Non-pigmented ciliary epithelial cell (primary cell): ENCODE measurements around a stretch of chr4.

DNA sequence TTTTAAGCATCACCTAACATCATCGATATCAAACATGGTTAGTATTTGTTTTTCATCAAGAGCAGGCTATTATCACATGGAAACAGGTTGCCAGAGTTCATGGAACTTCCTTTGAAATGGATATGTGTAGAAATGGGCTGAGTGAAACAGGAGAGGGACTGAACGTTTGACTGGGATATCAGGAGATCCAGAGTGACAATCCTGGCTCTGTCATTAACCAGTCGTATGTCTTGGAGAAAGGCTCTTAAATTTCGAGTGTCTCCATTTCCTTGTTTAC lies 4.2 kb upstream of the PGM2 start:
- RRBS: no CpG with 5 or more reads among the region's 4 CpGs

GRCh38 chr4:37892973-37893426 lies 2.1 kb downstream of the TBC1D1 start:
- RRBS: no CpG with 5 or more reads among the region's 3 CpGs

GRCh38 chr4:37973282-37973824 lies 13.2 kb downstream of the PTTG2 start:
- RRBS: no CpG with 5 or more reads among the region's 5 CpGs

- RRBS: no CpG with 5 or more reads among the region's 9 CpGs
These were observed 18.0 kb downstream of the PTTG2 start for GRCh38 chr4:37978187-37978564.

- RRBS: no CpG with 5 or more reads among the region's 9 CpGs
These were observed 44.7 kb downstream of the PTTG2 start for GRCh38 chr4:38004779-38005372.

DNA sequence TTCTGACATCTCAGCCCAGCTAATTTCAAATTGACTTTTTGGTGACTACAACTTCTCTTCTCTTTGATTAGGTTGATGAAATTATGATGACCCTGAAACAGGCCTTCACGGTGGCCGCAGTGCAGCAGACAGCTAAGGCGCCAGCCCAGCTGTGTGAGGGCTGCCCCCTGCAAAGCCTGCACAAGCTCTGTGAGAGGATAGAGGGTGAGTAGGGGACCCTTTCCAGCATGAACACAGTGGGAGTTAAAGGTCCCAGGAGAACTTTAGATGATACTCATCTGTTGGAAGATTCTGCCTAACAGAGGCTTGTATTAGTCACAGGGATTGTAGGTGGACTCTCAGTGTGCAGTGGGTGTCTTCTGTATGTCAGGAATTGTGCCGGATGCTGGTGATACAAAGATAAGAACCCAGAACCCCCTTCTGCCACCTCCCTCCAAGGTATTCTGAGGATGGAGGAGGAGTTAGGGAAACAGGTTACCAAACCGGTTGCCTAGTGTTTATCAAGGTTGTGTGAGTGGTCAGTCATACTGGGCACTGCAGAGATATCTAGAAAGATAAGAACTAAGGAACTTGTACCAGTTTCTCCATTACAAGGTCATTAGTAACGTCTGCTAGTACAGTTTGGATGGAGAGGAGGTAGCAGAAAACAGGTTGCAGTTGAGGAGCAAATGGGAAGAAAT lies 61.5 kb downstream of the PTTG2 start:
- RRBS: 89% methylated on average over 2 of the region's 6 CpGs

DNA sequence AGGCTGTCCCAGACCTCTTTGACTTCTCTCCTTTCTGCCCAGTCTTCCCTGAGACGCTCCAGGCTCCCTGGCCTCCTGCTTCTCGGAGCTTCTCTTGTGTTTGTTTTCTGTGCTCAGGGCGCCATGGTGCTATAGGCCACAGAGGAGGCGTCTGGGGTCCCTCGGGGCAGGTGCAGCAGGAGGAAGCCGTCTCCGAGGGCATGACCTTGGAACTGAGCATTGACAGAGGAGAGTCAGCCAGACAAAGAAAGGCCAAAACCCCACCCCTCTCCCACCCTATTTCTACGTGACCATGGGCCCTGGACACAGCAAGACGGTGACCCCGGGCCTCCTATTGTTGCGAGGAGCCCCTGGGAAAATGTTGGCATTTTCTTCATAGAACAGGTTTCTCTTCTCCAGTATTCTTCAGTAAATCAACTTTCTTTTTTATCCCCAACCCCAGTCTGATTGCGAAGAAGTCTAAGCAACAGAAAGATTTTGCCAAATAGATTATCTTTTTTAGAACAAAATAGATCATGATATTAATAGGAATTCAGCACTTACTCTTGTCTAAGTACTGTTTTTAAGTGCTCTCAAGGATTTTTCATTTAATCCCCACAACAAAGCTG lies 121.0 kb downstream of the PTTG2 start:
- RRBS: no CpG with 5 or more reads among the region's 12 CpGs

DNA sequence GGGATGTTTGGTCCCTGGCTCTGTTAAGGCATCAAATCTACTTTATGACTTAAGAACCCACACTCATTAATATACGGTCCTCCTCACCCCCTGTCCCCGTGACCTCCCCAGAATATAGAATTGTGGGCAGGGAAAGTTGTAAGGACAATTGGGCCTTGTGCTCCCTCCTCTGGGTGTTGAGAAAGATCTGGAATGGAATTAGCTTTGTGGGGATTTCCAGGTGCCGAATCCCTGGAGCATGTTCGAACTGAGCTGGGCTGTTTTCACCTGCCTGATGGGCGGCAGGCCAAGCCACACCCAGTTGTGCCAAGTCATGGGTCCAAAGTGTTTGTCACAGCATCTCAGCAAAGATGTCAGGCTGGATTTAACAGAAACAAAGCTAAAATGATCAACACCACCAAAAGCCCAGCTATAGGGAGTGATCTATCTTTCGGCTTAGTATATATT lies 349.3 kb upstream of the KLF3 start:
- RRBS: no CpG with 5 or more reads among the region's 6 CpGs

DNA sequence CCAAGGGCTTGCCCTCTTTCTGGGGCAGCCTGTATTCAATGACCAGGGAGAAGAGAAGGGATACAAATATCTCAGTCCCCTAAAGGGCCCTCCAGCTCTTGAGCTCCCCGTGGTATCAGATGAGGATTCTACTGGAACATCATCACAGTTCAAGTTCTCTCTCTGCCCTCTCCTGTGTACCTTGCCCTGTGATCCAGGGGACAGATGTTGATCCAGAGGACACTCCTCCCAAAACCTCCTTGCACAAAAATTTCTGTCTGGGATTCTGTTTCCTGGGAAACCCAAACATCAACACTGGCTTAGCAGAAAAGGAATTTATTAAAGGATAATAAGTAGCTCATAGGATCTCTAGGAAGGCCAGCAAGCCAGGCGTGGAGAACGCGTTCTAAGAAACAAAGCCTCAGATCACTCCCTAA lies 296.3 kb upstream of the KLF3 start:
- RRBS: no CpG with 5 or more reads among the region's 4 CpGs

DNA sequence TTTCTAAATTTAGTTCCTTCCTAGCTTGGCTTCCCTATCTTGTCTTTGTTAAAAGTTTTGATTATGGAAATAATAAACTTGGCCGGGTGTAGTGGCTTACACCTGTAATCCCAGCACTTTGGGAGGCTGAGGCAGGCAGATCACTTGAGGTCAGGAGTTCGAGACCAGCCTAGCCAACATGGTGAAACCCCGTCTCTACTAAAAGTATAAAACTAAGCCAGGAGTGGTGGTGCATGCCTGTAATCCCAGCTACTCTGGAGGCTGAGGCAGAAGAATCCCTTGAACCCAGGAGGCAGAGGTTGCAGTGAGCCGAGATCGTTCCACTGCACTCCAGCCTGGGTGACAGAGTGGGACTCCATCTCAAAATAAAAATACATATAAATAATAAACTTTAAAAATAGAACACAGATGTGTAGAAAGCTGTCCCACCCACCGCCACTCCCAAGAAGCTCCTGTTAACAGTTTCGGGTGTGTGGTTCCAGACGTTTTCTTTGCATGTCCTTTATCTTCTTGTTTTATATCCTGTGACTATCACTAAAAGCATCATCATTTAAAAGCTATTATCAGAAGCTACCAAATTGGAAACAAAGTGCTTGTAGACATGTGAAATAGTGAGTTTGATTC lies 12.2 kb downstream of the KLF3 start:
- RRBS: no CpG with 5 or more reads among the region's 8 CpGs

DNA sequence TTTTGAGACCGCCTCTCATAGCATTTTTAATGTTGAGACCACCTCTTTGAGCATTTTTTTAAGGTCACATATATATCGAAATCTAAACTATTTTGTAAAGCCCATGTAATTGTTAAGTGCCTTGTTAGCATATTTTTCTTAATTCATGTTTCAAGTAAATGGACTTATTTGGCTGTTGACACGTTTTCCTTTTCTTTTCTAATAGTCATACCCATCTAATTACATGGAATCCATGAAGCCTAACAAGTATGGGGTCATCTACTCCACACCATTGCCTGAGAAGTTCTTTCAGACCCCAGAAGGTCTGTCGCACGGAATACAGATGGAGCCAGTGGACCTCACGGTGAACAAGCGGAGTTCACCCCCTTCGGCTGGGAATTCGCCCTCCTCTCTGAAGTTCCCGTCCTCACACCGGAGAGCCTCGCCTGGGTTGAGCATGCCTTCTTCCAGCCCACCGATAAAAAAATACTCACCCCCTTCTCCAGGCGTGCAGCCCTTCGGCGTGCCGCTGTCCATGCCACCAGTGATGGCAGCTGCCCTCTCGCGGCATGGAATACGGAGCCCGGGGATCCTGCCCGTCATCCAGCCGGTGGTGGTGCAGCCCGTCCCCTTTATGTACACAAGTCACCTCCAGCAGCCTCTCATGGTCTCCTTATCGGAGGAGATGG lies 24.5 kb downstream of the KLF3 start:
- RRBS: no CpG with 5 or more reads among the region's 25 CpGs

- RRBS: no CpG with 5 or more reads among the region's 3 CpGs
These were observed 54.3 kb downstream of the TLR10 start for GRCh38 chr4:38728567-38728907.

DNA sequence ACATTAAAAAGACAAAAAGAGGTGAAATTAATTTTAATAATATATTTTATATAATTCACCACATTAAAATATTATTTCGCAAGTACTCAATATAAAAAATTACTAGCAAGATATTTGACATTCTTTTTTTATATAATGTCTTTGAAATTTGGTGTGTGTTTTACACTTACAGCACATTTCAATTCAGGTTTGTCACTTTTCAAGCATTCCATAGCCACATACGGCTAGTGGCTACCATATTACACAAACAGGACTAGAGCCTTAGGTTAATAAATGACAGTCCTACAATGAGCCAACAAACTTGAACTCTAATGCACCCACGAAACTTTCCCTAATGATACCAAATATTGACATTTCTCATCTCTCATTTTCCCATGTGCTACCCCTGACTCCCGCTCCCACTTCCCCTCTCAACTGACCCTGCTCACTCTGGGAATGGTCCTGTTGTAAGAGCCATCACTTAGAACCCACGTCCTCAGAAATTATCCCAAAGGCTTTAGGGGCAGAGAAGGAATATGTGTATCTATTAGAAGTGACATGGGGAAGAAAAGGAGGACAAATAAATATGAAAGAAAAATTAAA lies 4.9 kb upstream of the TLR10 start:
- RRBS: no CpG with 5 or more reads among the region's 5 CpGs

- RRBS: no CpG with 5 or more reads among the region's 5 CpGs
These were observed 42.0 kb downstream of the TMEM156 start for GRCh38 chr4:38990243-38990604.

DNA sequence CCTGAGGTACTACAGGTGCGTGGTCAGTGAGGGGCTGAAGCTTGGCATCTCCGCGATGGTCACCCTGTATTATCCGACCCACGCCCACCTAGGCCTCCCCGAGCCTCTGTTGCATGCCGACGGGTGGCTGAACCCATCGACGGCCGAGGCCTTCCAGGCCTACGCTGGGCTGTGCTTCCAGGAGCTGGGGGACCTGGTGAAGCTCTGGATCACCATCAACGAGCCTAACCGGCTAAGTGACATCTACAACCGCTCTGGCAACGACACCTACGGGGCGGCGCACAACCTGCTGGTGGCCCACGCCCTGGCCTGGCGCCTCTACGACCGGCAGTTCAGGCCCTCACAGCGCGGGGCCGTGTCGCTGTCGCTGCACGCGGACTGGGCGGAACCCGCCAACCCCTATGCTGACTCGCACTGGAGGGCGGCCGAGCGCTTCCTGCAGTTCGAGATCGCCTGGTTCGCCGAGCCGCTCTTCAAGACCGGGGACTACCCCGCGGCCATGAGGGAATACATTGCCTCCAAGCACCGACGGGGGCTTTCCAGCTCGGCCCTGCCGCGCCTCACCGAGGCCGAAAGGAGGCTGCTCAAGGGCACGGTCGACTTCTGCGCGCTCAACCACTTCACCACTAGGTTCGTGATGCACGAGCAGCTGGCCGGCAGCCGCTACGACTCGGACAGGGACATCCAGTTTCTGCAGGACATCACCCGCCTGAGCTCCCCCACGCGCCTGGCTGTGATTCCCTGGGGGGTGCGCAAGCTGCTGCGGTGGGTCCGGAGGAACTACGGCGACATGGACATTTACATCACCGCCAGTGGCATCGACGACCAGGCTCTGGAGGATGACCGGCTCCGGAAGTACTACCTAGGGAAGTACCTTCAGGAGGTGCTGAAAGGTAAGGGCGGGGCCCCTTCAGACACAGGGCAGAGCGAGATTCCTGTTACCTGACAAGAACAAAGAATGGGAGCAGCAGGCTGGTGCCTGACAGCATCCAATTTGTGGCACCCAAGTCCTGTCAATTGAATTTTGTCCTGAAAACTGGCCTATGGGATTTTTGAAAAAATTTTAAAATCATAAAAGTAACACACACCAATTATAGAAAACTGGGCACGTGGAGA lies 11.8 kb downstream of the RPL9 start:
- RRBS: 8% methylated on average over 13 of the region's 77 CpGs

DNA sequence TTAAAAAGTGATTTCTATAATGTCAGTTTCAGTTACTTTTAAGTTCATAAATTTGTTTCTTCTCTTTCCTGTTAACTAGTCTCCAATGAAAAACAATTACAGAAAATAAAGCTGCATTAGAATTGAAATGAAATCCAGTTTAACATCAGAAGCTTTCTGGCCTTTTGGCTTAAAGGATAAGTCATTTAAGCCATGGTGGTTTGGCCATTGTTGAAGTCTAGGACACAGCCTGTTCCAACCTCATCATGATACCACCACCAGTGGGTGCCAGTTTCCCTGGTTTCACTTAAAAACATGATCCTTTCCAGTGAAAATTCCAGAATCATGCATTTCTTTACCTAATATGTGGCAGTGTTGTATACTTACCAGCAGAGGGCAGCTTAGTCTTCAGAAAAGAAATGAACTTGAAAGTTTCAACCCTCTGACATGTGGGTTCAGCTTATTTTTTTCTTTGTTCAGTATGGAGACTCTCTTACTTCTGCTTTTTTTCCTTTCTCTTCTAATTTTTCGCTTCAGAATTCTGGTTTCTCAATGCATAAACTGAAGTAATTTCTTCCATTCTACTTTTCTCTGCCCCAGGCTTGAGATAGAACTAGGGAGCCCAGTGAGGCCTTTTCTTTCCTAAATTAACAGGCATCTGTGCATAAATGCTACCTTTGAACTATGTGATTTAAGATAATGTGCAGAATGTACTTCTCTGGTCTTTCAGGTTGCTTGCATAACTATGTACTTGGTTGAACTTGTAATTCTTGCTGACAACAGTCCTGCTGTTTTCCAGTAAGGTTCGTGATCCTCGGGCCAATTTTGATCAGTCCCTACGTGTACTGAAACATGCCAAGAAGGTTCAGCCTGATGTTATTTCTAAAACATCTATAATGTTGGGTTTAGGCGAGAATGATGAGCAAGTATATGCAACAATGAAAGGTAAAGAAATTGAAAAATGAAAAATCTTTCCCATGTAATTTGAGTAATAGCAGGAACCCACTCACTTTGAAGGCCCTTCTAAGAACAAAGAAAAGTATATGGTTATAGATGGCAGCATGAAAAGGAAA lies 10.7 kb downstream of the LIAS start:
- RRBS: no CpG with 5 or more reads among the region's 5 CpGs

GRCh38 chr4:39507137-39507866 lies 19.9 kb downstream of the UGDH start:
- RRBS: no CpG with 5 or more reads among the region's 9 CpGs

DNA sequence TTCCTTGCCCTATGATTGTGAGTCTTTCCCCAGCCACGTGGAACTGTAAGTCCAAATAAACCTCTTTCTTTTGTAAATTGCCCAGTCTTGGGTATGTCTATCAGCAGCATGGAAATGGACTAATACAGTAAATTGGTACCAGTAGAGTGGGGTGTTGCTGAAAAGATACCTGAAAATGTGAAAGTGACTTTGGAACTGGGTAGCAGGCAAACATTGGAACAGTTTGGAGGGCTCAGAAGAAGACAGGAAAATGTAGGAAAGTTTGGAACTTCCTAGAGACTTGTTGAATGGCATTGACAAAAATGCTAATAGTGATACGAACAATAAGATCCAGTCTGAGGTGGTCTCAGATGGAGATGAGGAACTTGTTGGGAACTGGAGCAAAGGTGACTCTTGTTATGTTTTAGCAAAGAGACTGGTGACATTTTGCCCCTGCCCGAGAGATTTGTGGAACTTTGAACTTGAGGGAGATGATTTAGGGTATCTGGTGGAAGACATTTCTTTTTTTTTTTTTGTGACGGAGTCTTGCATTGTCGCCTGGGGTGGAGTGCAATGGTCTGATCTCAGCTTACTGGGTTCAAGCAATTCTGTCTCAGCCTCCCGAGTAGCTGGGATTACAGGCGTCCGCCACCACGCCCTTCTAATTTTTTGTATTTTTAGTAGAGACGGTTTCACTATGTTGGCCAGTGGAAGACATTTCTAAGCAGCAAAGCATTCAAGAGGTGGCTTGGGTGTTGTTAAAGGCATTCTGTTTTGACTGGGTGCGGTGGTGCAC lies 5.4 kb upstream of the UGDH start:
- RRBS: no CpG with 5 or more reads among the region's 11 CpGs

GRCh38 chr4:39613070-39613740 lies 25.5 kb downstream of the SMIM14 start:
- RRBS: no CpG with 5 or more reads among the region's 2 CpGs

DNA sequence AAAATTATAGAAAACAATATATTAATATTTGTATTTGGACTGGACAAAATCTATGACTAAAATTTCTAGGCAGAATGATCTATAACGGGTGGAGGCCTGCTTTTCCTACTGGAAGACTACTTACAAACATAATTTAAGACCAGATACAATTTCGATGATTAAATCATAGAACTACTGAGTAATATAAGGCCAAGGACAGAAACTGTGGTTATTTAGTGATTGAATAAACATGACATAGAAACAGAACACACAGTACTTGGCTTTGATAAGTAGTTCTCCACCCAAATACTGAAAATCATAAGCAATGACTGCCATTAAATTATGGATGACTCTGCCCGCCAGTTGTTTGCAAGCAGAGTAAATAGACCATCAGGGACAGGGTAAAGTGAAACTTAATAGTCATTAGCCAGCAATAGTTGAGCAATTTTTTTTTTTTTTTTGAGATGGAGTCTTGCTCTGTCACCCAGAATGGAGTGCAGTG lies 17.2 kb upstream of the SMIM14 start:
- RRBS: no CpG with 5 or more reads among the region's 3 CpGs